GM19240 (cell line): ENCODE data around the gene SPATA19.

DNA sequence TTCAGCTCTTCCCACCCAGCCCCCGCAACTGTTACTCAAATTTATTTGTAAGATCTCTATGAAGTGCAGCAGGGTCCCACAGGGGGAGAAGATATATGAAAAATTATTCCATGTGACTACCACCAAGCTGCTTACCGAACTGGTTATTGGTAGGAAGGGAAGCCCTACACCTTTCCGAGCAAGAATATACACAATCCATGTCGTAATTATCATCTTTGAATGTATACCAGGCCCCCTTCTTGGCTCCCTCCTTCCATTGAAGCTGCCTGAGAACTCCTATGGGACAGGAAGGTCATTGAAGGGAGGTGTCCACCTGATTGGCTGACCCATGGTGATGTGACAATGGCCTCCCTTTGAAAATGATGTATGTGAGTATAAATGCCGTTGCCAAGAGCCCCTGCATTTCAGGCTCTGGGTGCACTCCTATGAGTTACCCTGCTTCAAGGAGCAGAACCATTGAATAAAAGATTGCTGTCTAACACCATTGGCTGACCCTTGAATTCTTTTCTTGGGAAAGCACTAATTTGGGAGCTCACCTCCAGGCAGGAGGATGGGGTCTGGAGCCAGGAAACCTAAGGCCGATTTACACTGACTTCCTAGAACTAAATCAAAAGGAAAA lies at the start of gene SPATA19:
TSS of gene SPATA19 (minus strand) at position 280 of the 619 bp plus-strand sequence.
- RRBS: no CpG with 5 or more reads among the region's 6 CpGs

GRCh38 chr11:133919411-133920325 lies 37.1 kb downstream of the IGSF9B start:
- RRBS: 54% methylated on average over 34 of the region's 76 CpGs

DNA sequence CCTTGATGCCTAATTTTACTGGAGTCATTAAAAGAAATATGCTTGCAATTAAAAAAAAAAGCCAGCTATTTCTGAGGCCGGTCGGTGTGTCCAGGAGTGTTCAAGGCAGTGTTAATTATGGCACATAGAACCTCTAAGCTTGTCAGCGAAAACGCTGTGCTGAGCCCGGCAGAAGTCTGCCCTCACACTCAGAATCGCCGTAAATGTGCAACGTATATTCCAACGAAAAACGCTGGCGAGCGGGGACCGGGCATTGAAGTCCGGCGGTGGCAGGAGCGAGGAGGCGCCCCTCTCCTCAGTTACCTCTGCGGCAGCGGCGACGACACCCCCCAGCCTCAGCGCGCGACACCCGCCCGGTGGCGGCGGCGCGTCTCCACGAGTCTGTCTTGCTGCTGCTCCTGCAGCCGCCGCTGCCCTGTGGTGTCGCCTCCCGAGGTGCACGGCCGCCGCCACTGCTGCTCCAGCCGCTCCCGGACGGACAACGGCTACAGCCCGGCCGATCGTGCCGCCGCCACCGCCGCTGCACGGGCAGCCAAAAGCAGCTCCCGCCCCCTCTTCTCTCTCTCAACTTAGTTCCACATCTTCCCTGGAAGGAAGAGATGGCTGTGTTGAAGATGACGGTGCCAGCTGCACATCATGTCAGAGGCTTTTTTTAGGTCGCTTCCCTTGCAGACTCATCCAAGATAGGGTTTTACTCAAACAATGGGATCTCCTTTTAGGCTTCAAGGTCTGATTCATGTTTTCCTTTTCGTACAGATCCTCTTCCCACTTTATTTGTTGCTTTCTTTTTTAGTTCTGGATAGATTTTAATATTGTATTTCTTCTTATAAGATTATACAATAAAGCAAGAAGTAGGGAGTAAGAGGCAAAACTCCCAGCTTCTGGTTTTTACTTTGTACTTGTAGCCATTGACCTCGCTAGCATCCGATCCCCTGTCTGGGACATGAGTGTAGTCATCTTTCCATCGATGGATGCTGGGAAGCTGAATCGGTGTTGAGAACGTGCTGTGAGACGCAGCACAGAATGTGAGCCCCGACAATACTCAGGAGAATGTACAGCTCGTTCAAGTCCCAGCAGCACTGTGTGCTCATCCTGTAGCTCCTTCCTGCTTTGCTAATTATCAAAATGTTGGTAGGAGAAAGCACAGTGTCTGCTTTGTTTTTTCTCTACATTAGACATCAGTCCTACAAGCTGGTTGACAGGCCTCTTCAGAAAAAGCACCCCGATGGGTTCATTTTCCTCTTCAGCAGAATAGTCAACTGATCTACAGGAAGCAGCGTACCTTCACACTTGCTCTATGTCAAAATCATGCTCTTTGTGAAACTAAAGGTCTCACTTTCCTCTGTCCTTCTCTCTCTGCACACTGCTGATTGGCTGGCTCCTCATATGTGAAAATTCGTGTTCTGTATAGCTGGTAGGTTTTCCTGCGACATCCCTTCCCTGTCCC lies 56.3 kb downstream of the JAM3 start:
- RRBS: 9% methylated on average over 18 of the region's 66 CpGs

- RRBS: no CpG with 5 or more reads among the region's 1 CpG
Measured at GRCh38 chr11:134126215-134126798, 57.4 kb downstream of the JAM3 start.

- RRBS: 11% methylated on average over 14 of the region's 36 CpGs
Measured at GRCh38 chr11:134332263-134332828, 558 bp downstream of the GLB1L2 start.

DNA sequence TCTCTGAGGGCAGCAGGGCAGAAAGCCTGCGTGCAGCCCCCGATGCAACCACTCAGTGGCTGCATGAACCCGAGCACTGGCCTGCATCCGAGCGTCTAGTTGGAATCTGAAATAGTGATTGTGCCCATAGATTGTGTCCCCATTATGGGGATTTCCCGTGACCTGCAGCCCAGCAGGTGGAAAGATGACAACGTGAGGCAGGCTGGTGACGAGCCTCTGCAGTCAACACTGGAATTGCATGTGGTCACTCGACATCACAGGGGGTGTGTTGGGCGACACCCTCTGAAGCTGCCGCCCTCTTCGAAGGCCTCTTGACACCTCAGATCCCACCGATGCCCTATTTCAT lies 171.9 kb upstream of the B3GAT1 start:
- RRBS: no CpG with 5 or more reads among the region's 13 CpGs

- RRBS: no CpG with 5 or more reads among the region's 12 CpGs
Measured at GRCh38 chr11:134979092-134979515, 567.1 kb upstream of the B3GAT1 start.